ENCODE measurements around a stretch of chr4.

DNA sequence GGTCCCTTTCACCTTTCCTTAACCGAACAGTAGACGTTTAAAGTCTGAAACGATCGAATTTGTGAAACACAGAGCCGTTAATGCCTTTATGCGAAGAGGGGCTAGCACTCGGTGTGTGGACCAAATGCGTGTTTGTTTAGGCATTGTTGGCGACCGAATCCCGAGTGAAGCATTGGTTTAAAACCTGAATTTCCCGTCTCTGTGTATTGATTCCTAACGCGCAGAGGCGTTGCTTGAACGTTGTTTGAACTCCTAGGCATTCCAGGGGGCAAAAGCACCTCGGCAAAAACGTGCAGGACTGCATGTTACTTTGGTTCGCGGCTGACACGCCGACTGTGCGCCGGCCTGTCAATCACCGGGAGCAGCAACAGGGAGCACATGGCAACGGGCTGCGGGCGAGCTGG, 537 bp downstream of the SPRY1 start:
- RAMPAGE, long total RNA, result no peak
- RRBS, result 66% methylated on average over 4 of the region's 28 CpGs
PRO-cap:
- standard, result no peak
- CoPRO, capped RNA only, 2 experiments, result no peak in any of the 2 experiments
- CoPRO, capped and uncapped RNA, 2 experiments, result no peak in any of the 2 experiments
- CoPRO, uncapped RNA only, 2 experiments, result no peak in any of the 2 experiments
CAGE:
- cytosol, long polyA plus RNA, result no peak
- long polyA plus RNA, result no peak
- nucleolus, long total RNA, result no peak
- nucleus, long polyA plus RNA, result no peak

DNA sequence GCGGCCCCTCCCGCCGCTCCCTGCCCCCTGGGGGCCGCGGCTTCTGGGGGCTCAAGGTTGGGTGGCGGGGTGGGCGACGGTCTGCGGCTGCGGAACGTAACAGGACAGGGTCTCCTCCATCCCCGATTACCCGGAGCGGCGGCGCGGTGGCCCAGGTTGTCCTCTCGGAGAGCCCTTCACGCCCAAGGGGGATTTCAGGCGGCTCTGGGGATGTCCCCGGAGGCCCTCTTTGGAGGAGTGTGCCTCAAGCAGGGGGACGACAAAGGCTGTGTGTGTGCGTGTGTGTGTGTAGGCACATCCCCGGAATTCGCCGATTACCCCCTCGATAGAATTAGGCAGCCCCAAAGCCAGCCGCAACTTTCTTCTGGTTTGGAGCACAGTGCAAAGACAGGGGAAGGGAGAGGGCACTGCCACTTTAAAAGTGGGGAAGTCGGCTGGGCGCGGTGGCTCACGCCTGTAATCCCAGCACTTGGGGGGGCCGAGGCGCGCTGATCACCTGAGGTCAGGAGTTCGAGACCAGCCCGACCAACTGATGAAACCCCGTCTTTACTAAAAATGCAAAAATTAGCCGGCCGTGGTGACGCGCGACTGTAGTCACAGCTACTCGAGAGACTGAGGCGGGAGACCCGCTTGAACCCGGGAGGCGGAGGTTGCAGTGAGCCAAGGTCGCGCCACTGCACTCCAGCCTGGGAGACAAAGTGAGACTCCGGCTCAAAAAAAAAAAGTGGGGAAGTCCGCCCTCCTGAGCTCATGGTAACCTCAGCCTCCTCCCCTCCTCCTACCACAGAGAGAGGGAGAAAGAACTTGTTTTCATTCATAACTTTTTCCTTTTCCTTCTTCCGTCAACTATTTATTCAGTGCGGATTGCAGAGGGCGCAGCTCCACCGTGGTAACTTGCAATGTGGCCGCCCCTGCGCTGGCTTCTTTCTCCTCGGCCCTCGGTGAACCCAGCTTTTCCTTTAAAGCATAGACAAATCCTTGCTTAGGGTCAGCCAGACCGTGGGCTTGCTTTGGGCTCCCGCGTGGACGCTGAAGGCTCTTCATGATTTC, 2.4 kb downstream of the SPRY1 start:
- RAMPAGE, long total RNA, result no peak
- RRBS, result 71% methylated on average over 10 of the region's 64 CpGs
PRO-cap:
- standard, result no peak
- CoPRO, capped RNA only, 2 experiments, result no peak in any of the 2 experiments
- CoPRO, capped and uncapped RNA, 2 experiments, result no peak in any of the 2 experiments
- CoPRO, uncapped RNA only, 2 experiments, result no peak in any of the 2 experiments
CAGE:
- cytosol, long polyA plus RNA, result no peak
- long polyA plus RNA, result no peak
- nucleolus, long total RNA, result no peak
- nucleus, long polyA plus RNA, result no peak

GRCh38 chr4:123400029-123400454, 3.4 kb downstream of the SPRY1 start:
- RAMPAGE, long total RNA, result no peak
- RRBS, result no CpG with 5 or more reads among the region's 8 CpGs
PRO-cap:
- standard, result no peak
- CoPRO, capped RNA only, 2 experiments, result no peak in any of the 2 experiments
- CoPRO, capped and uncapped RNA, 2 experiments, result no peak in any of the 2 experiments
- CoPRO, uncapped RNA only, 2 experiments, result no peak in any of the 2 experiments
CAGE:
- cytosol, long polyA plus RNA, result no peak
- long polyA plus RNA, result no peak
- nucleolus, long total RNA, result no peak
- nucleus, long polyA plus RNA, result no peak

DNA sequence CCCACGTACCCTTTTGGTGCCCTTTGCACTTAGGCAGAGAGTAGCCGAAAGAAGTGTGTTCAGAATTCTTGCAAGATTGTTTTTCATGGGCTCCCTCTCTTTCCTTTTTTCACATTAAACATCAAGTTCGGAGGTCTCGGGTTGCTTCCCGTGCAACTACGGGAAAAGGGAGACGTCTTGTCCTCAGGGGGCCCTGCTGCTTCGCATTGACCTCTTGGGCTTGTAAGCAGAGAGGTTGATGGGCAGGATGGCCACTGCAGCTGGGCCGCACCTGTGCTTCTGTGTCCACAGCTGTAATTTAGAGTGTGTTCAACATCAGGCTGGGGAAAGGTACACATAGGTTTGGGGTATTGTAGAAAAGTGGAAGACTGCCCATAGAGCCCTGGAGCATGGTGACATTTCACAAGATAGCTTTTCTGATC, 109.7 kb downstream of the SPRY1 start:
- RAMPAGE, long total RNA, result no peak
- RRBS, result no CpG with 5 or more reads among the region's 9 CpGs
PRO-cap:
- standard, result no peak
- CoPRO, capped RNA only, 2 experiments, result no peak in any of the 2 experiments
- CoPRO, capped and uncapped RNA, 2 experiments, result no peak in any of the 2 experiments
- CoPRO, uncapped RNA only, 2 experiments, result no peak in any of the 2 experiments
CAGE:
- cytosol, long polyA plus RNA, result no peak
- long polyA plus RNA, result no peak
- nucleolus, long total RNA, result no peak
- nucleus, long polyA plus RNA, result no peak

DNA sequence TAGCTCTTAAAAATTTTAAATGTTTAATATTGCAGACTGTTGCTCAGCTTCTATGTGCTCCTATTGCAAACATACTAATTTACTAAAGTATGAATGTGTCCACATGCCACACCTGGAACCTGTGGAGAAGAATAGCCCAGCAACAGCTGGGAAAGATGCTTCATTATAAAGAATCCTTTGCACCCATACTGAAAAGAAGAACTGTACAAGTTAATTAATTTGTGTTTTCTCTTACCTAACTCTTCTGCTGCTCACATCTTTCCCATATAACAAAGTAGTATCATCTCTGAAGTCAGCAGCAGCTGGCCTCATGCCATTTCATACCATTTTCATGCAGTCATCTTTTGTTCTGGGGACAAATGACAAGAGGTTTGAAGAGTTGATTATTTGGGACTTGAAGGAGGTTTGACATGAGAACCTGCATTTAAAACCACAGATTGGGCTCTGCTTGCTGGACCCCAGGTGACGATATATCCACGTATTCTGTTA, 430.2 kb downstream of the SPRY1 start:
- RAMPAGE, long total RNA, result no peak
- RRBS, result no CpG with 5 or more reads among the region's 2 CpGs
PRO-cap:
- standard, result no peak
- CoPRO, capped RNA only, 2 experiments, result no peak in any of the 2 experiments
- CoPRO, capped and uncapped RNA, 2 experiments, result no peak in any of the 2 experiments
- CoPRO, uncapped RNA only, 2 experiments, result no peak in any of the 2 experiments
CAGE:
- cytosol, long polyA plus RNA, result no peak
- long polyA plus RNA, result no peak
- nucleolus, long total RNA, result no peak
- nucleus, long polyA plus RNA, result no peak

- RAMPAGE, long total RNA, result no peak
- RRBS, result no CpG with 5 or more reads among the region's 4 CpGs
PRO-cap:
- standard, result no peak
- CoPRO, capped RNA only, 2 experiments, result no peak in any of the 2 experiments
- CoPRO, capped and uncapped RNA, 2 experiments, result no peak in any of the 2 experiments
- CoPRO, uncapped RNA only, 2 experiments, result no peak in any of the 2 experiments
CAGE:
- cytosol, long polyA plus RNA, result no peak
- long polyA plus RNA, result no peak
- nucleolus, long total RNA, result no peak
- nucleus, long polyA plus RNA, result no peak
Observed at GRCh38 chr4:124019809-124020669, 623.4 kb downstream of the SPRY1 start.

DNA sequence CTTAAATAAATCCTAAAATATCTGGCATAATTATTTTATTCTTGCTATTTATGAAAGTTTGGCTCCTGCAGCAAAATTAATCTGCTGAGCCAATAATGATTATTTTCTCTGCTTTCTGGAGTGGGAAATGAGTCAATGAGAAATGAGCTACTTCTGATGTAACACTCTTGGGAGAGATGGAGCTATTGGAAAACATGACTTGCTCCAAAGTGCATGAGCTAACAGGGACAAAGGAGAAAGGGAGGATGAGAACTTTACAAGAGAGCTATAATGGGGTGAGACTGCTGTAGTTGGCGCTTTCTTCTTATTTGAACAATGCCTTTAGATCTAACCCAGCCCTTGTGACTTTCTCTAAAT, 615.1 kb downstream of the ANKRD50 start:
- RAMPAGE, long total RNA, result no peak
- RRBS, result no CpG with 5 or more reads among the region's 1 CpG
PRO-cap:
- standard, result no peak
- CoPRO, capped RNA only, 2 experiments, result no peak in any of the 2 experiments
- CoPRO, capped and uncapped RNA, 2 experiments, result no peak in any of the 2 experiments
- CoPRO, uncapped RNA only, 2 experiments, result no peak in any of the 2 experiments
CAGE:
- cytosol, long polyA plus RNA, result no peak
- long polyA plus RNA, result no peak
- nucleolus, long total RNA, result no peak
- nucleus, long polyA plus RNA, result no peak

DNA sequence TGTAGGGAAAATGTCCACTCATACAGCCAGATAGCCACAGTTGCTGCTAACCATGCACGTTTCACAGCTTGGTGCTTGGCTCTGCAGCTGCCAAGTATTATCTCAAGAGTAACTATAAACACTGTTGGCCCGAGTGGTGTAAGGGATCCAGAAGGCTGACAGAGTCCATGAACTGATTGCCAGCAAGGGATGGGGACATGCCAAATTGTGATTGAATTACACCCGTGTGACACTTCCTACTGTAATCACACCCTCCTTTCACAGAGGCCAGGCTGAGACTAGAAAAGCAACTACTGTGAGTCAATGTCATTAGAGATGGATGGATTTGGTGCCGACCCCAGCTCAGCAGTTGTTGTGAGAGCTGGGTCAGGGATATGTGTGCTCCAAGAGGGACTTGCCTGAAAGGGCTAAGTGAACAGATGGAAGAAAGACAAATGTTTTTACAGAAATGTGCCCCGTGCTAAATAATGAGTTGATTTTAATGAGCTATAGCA, 224.0 kb upstream of the ANKRD50 start:
- RAMPAGE, long total RNA, result no peak
- RRBS, result no CpG with 5 or more reads among the region's 5 CpGs
PRO-cap:
- standard, result no peak
- CoPRO, capped RNA only, 2 experiments, result no peak in any of the 2 experiments
- CoPRO, capped and uncapped RNA, 2 experiments, result no peak in any of the 2 experiments
- CoPRO, uncapped RNA only, 2 experiments, result no peak in any of the 2 experiments
CAGE:
- cytosol, long polyA plus RNA, result no peak
- long polyA plus RNA, result no peak
- nucleolus, long total RNA, result no peak
- nucleus, long polyA plus RNA, result no peak

- RAMPAGE, long total RNA, result no peak
- RRBS, result no CpG with 5 or more reads among the region's 49 CpGs
PRO-cap:
- standard, result no peak
- CoPRO, capped RNA only, 2 experiments, result no peak in any of the 2 experiments
- CoPRO, capped and uncapped RNA, 2 experiments, result no peak in any of the 2 experiments
- CoPRO, uncapped RNA only, 2 experiments, result no peak in any of the 2 experiments
CAGE:
- cytosol, long polyA plus RNA, result no peak
- long polyA plus RNA, result no peak
- nucleolus, long total RNA, result no peak
- nucleus, long polyA plus RNA, result no peak
Observed at GRCh38 chr4:125317337-125318172, 2.8 kb downstream of the FAT4 start.

DNA sequence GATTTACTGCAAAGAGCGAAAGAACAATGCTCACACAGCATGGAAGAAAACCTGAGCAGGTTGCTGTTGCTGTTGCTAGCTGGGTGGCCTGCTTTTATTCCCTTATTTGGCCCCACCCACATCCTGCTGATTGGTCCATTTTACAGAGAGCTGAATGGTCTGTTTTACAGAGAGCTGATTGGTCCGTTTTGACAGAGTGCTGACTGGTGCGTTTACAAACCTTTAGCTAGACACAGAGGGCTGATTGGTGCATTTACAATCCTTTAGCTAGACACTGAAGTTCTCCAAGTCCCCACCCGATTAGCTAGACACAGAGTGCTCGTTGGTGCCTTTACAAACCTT, 940.8 kb downstream of the FAT4 start:
- RAMPAGE, long total RNA, result no peak
- RRBS, result no CpG with 5 or more reads among the region's 5 CpGs
PRO-cap:
- standard, result no peak
- CoPRO, capped RNA only, 2 experiments, result no peak in any of the 2 experiments
- CoPRO, capped and uncapped RNA, 2 experiments, result no peak in any of the 2 experiments
- CoPRO, uncapped RNA only, 2 experiments, result no peak in any of the 2 experiments
CAGE:
- cytosol, long polyA plus RNA, result no peak
- long polyA plus RNA, result no peak
- nucleolus, long total RNA, result no peak
- nucleus, long polyA plus RNA, result no peak

DNA sequence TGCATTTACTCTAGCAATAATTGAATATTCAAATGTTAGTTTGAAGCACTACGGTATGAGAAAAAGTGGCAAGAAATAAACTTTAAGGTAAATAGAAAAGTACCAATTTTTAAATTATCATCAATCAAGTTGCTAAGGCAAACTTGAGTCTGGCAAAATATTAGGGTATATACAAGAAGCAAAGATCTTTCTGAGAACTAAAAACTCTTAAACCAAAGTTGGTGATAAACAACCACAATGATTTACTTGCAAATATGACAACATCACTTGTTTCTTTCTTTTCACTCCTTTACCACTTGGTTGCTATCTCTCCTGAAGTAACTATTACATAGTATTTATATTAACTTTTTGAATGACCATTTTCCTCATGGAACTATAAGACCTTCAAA, 731.5 kb upstream of the INTU start:
- RAMPAGE, long total RNA, result no peak
- RRBS, result no CpG with 5 or more reads among the region's 1 CpG
PRO-cap:
- standard, result no peak
- CoPRO, capped RNA only, 2 experiments, result no peak in any of the 2 experiments
- CoPRO, capped and uncapped RNA, 2 experiments, result no peak in any of the 2 experiments
- CoPRO, uncapped RNA only, 2 experiments, result no peak in any of the 2 experiments
CAGE:
- cytosol, long polyA plus RNA, result no peak
- long polyA plus RNA, result no peak
- nucleolus, long total RNA, result no peak
- nucleus, long polyA plus RNA, result no peak

DNA sequence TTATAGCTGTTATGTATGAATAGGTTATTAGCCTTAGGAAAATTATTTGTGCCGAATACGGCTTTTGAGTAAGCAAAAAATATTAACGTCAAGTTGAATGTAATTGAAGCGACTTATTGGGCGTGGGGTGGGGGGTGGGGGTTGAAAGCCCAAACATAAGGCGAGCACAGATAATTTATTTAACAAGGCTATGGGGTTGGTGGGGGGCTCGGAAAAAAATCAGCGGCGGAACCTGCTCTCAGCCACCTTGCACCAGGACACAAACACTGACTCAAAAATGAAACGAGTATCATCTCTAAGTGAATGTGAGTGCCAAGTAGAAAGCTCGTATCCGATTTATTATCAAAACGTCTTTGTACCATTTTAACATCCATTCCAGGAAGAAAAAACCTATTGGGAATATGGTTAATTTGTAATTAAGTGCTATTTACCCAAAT, 972 bp upstream of the LARP1B start:
- RAMPAGE, long total RNA, result no peak
- RRBS, result no CpG with 5 or more reads among the region's 13 CpGs
PRO-cap:
- standard, result no peak
- CoPRO, capped RNA only, 2 experiments, result peak in 1 of 2 experiments; most common minus-strand start position 273 of the sequence (in 1)
- CoPRO, capped and uncapped RNA, 2 experiments, result no peak in any of the 2 experiments
- CoPRO, uncapped RNA only, 2 experiments, result no peak in any of the 2 experiments
CAGE:
- cytosol, long polyA plus RNA, result no peak
- long polyA plus RNA, result no peak
- nucleolus, long total RNA, result no peak
- nucleus, long polyA plus RNA, result no peak

DNA sequence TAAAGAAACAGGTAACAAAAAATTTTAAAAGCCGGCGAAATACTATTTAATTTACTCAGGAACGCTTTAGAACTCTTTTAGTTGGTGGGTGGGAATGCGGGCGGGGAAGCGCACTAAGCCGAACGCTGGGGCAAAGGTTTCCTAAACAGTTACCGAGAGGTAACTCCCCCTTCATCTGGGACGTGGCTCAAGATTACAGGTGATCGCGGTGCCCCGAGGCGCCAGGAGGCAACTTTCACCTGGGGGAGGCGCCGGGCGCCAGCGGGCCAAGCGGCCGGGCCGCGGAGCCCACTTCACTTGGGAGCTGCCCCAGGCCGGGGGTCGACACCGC, 588 bp upstream of the LARP1B start:
- RAMPAGE, long total RNA, result no peak
- RRBS, result 2% methylated on average over 4 of the region's 25 CpGs
PRO-cap:
- standard, result bidirectional peak, plus-strand start at position 198 of the sequence, minus-strand start at position 230 of the sequence
- CoPRO, capped RNA only, 2 experiments, result peak in 1 of 2 experiments; most common plus-strand start position 79 of the sequence (in 1); most common minus-strand start position 177 of the sequence (in 1)
- CoPRO, capped and uncapped RNA, 2 experiments, result no peak in any of the 2 experiments
- CoPRO, uncapped RNA only, 2 experiments, result no peak in any of the 2 experiments
CAGE:
- cytosol, long polyA plus RNA, result no peak
- long polyA plus RNA, result no peak
- nucleolus, long total RNA, result no peak
- nucleus, long polyA plus RNA, result no peak

- RAMPAGE, long total RNA, result no peak
- RRBS, result no CpG with 5 or more reads among the region's 1 CpG
PRO-cap:
- standard, result no peak
- CoPRO, capped RNA only, 2 experiments, result no peak in any of the 2 experiments
- CoPRO, capped and uncapped RNA, 2 experiments, result no peak in any of the 2 experiments
- CoPRO, uncapped RNA only, 2 experiments, result no peak in any of the 2 experiments
CAGE:
- cytosol, long polyA plus RNA, result no peak
- long polyA plus RNA, result no peak
- nucleolus, long total RNA, result no peak
- nucleus, long polyA plus RNA, result no peak
Observed at GRCh38 chr4:128228052-128228470, 59.6 kb downstream of the PGRMC2 start.

DNA sequence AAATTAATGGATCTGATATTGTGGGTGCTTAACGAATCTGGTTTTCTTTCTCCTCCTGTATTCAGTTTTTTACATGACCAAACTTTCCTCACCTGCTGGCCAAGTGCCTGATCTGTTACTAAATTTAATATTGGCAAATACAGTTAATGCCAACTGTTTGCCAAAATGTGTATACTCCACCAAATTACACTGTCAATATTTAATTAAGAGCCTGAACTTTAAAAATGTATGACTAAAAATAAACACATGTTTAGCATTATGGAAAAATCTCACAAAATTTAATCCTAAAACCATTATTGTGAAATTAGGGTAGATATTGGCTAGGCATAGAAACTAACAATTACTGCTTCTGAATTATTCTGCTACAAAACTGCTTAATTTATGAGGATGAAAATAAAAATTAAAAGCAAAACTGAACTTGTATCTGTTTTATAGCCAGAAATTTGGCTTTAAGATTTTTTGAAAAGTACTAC, 3.2 kb downstream of the PGRMC2 start:
- RAMPAGE, long total RNA, result no peak
- RRBS, result no CpG with 5 or more reads among the region's 1 CpG
PRO-cap:
- standard, result no peak
- CoPRO, capped RNA only, 2 experiments, result no peak in any of the 2 experiments
- CoPRO, capped and uncapped RNA, 2 experiments, result no peak in any of the 2 experiments
- CoPRO, uncapped RNA only, 2 experiments, result peak in 1 of 2 experiments; most common minus-strand start position 167 of the sequence (in 1)
CAGE:
- cytosol, long polyA plus RNA, result no peak
- long polyA plus RNA, result no peak
- nucleolus, long total RNA, result no peak
- nucleus, long polyA plus RNA, result no peak

DNA sequence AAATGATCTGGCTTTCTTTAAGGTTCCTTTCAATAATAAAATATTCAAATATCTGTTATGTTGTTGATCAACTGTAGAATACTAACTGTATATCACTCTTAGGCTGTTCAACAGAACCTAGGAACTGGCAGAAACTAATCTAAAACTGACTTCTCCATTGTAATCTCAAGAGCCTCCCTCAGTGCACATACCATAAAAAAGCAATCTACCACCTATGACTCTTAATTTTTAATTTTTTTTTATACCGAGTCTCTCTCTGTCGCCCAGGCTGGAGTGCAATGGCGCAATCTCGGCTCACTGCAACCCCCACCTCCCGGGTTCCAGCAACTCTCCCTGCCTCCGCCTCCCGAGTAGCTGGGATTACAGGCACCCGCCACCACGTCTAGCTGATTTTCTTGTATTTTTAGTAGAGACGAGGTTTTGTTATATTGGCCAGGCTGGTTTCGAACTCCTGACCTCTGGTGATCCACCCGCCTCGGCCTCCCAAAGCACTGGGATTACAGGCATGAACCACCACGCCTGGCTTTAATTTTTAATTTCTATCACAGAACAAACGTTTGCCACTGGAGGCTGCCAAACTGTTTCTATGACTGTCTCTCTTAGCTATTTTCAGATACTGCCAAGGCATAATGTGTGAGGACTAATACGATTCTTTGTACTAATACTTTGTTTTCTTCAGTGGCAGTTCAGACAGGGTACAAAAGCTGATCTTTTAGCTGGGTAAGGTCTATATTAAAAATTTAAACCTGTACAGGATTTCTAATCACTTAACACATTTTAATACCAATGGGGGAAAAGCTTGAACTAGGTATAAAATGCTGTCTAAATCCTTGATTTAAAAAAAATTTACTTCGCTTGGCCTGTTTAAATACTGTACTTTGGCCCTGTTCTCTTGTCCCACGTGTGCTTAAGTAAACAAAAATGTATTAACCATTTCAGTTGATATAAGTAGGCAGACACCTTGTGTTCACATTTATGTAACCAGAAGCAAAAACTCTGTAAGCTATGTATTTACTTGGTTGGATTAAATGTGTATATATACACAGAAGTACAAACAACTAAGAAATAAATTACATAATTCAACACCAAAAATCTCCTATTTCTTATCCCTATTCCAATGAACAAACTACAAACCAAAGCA, 2.3 kb downstream of the PGRMC2 start:
- RAMPAGE, long total RNA, result no peak
- RRBS, result no CpG with 5 or more reads among the region's 18 CpGs
PRO-cap:
- standard, result no peak
- CoPRO, capped RNA only, 2 experiments, result no peak in any of the 2 experiments
- CoPRO, capped and uncapped RNA, 2 experiments, result no peak in any of the 2 experiments
- CoPRO, uncapped RNA only, 2 experiments, result no peak in any of the 2 experiments
CAGE:
- cytosol, long polyA plus RNA, result no peak
- long polyA plus RNA, result no peak
- nucleolus, long total RNA, result no peak
- nucleus, long polyA plus RNA, result no peak

- RAMPAGE, long total RNA, result no peak
- RRBS, result no CpG with 5 or more reads among the region's 10 CpGs
PRO-cap:
- standard, result no peak
- CoPRO, capped RNA only, 2 experiments, result no peak in any of the 2 experiments
- CoPRO, capped and uncapped RNA, 2 experiments, result no peak in any of the 2 experiments
- CoPRO, uncapped RNA only, 2 experiments, result no peak in any of the 2 experiments
CAGE:
- cytosol, long polyA plus RNA, result no peak
- long polyA plus RNA, result no peak
- nucleolus, long total RNA, result no peak
- nucleus, long polyA plus RNA, result no peak
Observed at GRCh38 chr4:128741693-128742249, 67.7 kb upstream of the JADE1 start.

- RAMPAGE, long total RNA, result no peak
- RRBS, result 4% methylated on average over 14 of the region's 49 CpGs
PRO-cap:
- standard, result bidirectional peak, plus-strand start at chr4:128811020, minus-strand start at chr4:128810692; bidirectional peak, plus-strand start at chr4:128811292, minus-strand start at chr4:128811340
- CoPRO, capped RNA only, 2 experiments, result peak in 2 of 2 experiments; most common plus-strand start chr4:128811320 (in 2); most common minus-strand start chr4:128811340 (in 2)
- CoPRO, capped and uncapped RNA, 2 experiments, result peak in 2 of 2 experiments; most common plus-strand start chr4:128811320 (in 2); most common minus-strand start chr4:128811217 (in 1)
- CoPRO, uncapped RNA only, 2 experiments, result no peak in any of the 2 experiments
CAGE:
- cytosol, long polyA plus RNA, result start-site peak on the plus strand at chr4:128811285-128811320, 90 and 33 reads in 2 replicates
- long polyA plus RNA, result start-site peak on the plus strand at chr4:128811285-128811338, 35 and 35 reads in 2 replicates
- nucleolus, long total RNA, result no peak
- nucleus, long polyA plus RNA, result no peak
Observed at GRCh38 chr4:128810914-128811582, 1.5 kb downstream of the JADE1 start.

GRCh38 chr4:128871767-128872484, 62.4 kb downstream of the JADE1 start:
- RAMPAGE, long total RNA, result no peak
- RRBS, result no CpG with 5 or more reads among the region's 9 CpGs
PRO-cap:
- standard, result no peak
- CoPRO, capped RNA only, 2 experiments, result no peak in any of the 2 experiments
- CoPRO, capped and uncapped RNA, 2 experiments, result no peak in any of the 2 experiments
- CoPRO, uncapped RNA only, 2 experiments, result peak in 1 of 2 experiments; most common plus-strand start chr4:128872066 (in 1); most common minus-strand start chr4:128871900 (in 1)
CAGE:
- cytosol, long polyA plus RNA, result no peak
- long polyA plus RNA, result no peak
- nucleolus, long total RNA, result no peak
- nucleus, long polyA plus RNA, result no peak